Tongue (tissue), 2 donors: ENCODE results near the genes SNRPD2 and CCDC61.

DNA sequence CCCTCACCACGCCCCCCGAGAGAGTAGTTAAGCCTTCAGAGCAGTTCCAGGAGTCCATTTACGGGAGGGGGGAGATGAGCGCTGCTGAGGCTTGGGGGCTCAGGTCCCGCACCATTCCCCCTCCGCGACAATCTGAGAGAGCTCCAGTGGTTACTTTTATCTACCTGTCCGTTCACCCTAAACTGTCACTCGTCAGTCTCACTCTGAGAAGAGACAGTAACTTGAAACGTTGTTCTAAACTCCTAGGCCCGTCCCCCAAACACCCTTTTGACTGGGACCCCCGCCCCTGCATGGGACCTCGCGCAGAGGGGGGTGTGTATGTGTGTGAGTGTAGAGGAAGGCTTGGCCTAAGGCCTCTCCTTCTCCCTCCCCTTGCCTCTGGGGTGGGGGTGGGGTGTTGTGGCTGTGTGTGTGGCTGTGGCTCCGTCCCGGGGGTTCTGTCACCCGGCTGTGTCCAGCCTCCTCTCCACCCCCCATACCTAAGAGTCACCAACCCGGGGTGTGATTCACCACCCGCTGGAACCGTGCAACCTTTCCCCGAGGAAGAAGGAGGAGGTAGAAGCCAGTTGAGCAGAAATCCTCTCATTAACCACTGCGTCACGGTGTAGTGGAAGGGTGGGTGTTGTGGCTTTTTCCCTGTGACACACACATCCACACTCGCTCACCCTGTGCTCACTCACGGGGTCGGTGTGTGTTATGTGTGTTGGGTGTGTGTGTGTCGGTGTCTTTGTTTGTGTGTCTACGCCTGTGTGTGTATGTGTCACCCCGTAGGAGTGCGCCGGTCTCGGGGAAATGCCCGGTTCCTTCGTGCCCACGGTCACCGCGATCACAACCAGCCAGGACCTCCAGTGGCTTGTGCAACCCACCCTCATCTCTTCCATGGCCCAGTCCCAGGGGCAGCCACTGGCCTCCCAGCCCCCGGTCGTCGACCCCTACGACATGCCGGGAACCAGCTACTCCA lies 2.3 kb downstream of the FOSB start:
- RAMPAGE, long total RNA = no peak

DNA sequence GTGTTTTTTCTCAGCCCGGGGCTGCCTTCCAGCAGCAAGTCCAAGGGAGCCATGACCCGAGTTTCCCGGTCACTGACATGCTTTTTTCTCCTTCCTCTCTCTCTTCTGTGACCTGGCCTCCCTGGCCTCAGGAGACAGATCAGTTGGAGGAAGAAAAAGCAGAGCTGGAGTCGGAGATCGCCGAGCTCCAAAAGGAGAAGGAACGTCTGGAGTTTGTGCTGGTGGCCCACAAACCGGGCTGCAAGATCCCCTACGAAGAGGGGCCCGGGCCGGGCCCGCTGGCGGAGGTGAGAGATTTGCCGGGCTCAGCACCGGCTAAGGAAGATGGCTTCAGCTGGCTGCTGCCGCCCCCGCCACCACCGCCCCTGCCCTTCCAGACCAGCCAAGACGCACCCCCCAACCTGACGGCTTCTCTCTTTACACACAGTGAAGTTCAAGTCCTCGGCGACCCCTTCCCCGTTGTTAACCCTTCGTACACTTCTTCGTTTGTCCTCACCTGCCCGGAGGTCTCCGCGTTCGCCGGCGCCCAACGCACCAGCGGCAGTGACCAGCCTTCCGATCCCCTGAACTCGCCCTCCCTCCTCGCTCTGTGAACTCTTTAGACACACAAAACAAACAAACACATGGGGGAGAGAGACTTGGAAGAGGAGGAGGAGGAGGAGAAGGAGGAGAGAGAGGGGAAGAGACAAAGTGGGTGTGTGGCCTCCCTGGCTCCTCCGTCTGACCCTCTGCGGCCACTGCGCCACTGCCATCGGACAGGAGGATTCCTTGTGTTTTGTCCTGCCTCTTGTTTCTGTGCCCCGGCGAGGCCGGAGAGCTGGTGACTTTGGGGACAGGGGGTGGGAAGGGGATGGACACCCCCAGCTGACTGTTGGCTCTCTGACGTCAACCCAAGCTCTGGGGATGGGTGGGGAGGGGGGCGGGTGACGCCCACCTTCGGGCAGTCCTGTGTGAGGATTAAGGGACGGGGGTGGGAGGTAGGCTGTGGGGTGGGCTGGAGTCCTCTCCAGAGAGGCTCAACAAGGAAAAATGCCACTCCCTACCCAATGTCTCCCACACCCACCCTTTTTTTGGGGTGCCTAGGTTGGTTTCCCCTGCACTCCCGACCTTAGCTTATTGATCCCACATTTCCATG lies 5.0 kb downstream of the FOSB start:
- RAMPAGE, long total RNA = no peak

DNA sequence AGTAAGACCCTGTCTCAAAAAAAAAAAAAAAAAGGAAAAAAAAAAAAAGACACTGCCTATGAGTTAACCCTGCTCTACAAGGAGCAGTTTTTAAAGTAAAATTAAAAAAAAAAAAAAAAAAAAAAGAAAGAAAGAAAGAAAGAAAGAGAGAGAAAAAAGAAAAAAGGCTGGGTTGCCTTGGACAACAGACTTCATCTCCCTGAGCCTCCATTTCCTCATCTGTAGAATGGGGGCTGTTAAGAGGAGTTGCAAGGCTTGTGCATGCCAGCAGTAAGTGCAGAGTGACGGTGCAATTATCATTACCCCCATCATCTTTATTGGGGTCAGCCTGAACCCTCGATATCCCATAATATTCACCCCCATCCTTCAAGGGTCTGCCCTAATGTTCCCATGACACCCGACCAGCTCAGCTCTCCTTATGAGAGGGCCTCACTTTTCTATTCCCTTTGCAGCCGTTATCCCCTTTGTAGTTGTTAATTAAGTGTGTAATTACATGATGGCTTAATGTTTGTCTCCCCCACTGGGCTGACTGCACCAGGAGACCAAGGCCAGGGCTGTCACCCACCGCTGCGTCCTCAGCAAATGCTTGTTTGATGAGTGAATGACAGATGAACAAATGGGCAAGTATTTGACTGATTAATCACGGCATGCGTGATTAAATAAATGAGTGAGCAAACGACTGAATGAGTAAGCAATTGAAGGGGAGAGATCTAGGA lies 10.0 kb downstream of the FOSB start:
- RAMPAGE, long total RNA = no peak

- RAMPAGE, long total RNA = no peak
Measured at GRCh38 chr19:45514931-45515733, 7.9 kb downstream of the VASP start.

DNA sequence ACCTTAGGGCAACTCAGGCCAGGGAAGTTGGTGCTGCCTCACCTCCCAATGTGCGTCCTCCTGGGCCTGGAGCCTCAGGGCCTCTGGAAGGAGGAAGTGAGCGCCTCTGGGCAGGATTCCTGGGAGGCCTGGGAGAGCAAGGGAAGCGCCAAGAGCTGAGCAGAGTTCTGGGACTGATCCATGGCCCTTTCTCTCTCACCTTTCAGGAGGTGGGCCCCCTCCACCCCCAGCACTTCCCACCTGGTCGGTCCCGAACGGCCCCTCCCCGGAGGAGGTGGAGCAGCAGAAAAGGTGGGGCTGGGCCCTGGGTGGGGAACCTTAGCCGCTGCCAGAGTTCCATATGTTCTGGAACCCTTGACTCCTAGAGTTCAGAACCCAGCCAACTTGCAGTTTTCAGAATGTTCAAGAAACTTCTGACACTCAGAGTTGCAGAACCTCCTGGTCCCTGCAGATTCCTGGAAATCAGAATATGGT lies 13.9 kb downstream of the VASP start:
- RAMPAGE, long total RNA = no peak

GRCh38 chr19:45522342-45523099 lies 15.2 kb downstream of the VASP start:
- RAMPAGE, long total RNA = no peak

DNA sequence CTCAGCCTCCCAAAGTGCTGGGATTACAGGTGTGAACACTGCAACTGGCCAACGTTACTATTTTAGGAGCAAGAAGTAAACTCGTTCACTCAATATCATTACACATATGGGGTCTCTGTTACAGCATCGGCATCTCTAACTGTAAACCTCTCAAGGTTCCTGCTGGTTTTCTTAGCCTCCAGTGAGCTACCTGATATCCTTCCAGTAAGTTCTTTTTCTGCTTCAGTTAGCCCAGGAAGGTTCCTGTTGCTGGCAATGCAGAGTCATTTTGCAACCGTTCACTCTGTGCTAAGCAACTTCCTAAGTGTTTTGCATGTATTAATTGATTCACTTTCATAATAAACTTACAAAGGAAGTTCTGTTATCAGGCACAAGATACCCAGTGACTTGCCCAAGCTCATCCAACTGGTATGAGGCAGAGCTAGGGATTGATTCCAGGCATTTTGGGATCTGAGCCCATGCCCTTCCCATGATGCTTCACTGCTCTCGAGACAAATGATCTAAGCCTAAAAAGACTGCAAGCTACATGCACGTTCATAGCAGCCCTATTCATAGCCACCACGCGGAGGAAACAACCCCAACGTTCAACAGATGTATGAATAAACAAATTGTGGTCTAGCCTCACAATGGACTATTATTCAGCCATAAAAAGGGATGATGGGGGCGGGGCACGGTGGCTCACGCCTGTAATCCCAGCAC lies 36.6 kb downstream of the VASP start:
- RAMPAGE, long total RNA = no peak

GRCh38 chr19:45548088-45548814 lies 36.4 kb downstream of the OPA3 start:
- RAMPAGE, long total RNA = no peak

GRCh38 chr19:45595615-45596288 lies 6.3 kb downstream of the GPR4 start:
- RAMPAGE, long total RNA = no peak

DNA sequence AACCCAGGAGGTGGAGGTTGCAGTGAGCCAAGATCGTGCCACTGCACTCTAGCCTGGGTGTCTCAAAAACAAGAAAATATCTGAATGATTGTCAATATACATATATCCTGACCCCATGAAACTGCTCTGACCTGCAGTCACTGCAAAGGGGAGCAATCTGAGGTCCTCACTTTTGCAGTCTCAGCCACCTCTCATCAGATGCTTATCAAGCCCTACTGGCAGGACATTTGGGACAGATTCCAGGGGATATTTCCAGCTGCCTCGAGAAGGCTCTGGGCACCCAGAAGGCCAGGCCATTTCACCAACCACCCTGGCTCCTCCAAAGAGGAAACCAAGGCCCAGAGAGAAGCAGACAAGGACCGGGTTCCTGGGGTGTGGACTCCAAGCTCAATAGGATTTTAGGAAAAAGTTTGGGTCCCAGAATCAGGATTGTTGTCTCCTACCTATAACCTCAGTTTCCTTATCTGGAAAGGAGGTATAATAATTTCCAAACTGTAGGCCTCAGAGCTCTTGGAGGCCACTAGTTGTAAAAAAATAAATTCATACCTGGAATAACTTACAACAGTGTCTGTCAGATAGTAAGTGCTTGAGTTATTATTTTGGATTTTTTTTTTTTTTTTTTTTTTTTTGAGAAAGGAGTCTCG lies 2.2 kb downstream of the EML2 start:
- RAMPAGE, long total RNA = no peak

DNA sequence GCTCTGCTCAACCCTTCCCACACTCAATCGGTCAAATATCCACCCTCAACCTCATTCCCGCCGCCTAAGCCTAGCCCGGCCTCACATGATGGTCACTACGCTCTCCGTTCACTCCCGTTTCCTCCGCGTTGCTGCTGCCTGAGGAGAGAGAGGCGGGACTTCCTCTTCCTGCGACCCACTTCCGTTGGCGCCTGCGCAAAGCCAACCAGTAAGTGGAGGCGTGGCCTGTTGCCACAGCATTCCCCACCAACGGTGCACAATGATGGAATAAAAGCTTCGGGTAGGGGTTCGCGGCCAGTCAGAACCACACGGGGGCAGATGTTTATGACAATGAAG lies at the start of gene SNRPD2:
TSS of gene SNRPD2 (minus strand) at position 152 of the 336 bp plus-strand sequence.
- RAMPAGE, long total RNA = start-site peak on the minus strand centred at position 135 of the sequence, 40 bp wide, 2,342 and 637 reads in 2 replicates

- RAMPAGE, long total RNA = no peak
Measured at GRCh38 chr19:45718035-45718400, 12.7 kb downstream of the FBXO46 start.

DNA sequence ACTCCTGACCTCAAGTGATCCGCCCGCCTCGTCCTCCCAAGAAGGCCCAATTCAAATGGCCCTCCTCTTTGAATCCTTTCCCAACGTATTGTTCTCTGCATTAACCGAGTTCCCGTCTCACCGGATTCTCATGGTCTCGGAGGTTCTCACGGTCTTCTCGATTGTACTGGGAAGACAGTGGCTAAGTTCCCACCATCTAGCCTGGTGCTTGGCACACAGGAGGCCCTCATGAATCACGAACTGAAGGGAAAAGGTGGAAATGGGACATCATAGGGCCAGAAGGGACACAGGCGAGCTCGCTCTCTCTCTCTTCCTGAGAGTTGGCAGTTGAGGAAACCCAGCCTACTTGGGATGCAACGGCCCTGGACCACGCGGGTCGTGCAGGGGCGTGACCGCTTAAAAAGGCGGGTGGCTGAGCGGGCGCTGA lies 412 bp upstream of the MEIOSIN start:
- RAMPAGE, long total RNA = no peak

DNA sequence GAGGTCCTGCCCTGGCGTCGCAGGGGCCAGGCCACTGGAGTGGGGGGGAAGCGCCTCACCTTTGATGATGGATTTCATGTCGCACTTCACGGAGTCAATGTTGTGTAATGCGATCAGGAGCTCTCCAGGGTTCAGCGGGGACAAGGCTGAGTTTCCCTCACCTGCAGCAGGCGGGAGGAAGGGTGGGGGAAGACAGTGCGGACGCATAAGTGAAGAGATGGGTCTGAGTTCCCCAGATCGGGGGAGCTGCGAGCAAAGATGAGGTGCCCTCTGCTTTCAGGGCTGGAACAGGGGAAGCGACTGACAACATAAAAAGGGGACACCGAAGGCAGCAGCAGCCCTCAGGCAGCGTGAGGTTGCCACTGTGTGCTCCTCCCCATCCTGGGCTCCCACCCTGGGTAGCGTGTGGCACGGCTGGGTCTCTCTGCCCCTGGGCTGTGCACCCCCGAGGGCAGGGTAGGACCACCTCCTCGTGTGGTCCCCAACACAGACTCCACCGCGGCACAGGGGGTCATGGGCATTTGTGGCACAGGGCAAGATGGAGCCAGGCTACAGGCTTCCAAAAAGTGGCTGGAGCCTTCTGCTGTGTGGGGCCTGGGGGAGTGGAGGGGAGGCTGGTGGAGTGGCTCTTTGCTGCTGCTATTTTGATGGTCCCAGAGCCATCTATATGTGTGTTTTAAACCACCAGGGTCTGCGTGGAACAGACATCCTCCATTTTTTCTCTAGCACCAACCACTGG lies 6.4 kb upstream of the RSPH6A start:
- RAMPAGE, long total RNA = no peak

DNA sequence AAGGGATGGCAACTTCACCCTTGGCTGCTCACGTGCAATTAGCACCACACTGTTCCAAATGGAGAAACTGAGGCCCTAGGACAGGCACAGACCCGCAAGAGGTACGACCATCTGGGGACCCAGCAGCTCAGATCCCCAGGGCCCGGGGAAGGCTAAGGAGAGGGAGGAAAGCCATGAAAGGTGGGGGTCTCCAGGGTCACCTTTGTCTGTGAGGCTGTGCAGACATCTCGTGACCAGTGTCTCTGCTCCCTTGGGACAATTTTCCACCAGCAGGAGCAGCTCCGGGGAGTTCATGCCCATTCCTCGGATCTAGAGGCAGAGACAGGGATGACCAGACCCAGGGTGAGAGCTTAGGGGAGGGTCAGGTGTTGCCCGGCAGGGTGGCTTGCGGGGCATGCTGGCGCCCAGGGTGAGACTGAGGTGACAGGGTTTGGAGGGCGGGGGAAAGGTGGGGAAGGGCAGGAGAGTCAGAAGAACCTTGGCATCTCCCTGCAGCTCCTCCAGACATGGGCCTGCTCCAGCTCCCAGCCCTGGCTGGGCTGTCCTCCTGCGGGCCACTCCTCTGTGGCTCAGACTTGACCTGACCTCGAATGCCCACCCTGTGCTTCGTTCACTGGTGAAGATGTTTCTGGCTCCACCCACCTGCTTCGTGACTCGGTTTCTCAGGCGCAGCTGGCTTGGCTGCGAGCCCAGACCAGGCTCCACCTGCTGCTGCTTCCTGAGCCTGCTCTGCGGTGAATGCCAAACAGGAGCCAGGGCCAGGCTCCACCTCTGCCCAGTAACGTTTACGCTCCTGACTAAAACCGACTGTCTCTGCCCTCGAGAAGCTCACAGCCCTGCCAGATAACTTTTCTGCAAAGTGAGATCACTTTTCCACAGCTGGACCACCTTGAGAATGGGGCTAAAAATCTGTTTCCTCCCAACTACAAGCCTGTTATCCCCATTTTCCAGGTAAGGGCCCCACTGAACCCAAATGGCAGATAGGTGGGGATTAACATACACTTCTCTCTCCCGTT lies 8.8 kb upstream of the RSPH6A start:
- RAMPAGE, long total RNA = no peak

- RAMPAGE, long total RNA = no peak
Measured at GRCh38 chr19:45831262-45831598, 16.1 kb upstream of the RSPH6A start.

GRCh38 chr19:45887099-45887669 lies 1.2 kb upstream of the IRF2BP1 start:
- RAMPAGE, long total RNA = no peak

DNA sequence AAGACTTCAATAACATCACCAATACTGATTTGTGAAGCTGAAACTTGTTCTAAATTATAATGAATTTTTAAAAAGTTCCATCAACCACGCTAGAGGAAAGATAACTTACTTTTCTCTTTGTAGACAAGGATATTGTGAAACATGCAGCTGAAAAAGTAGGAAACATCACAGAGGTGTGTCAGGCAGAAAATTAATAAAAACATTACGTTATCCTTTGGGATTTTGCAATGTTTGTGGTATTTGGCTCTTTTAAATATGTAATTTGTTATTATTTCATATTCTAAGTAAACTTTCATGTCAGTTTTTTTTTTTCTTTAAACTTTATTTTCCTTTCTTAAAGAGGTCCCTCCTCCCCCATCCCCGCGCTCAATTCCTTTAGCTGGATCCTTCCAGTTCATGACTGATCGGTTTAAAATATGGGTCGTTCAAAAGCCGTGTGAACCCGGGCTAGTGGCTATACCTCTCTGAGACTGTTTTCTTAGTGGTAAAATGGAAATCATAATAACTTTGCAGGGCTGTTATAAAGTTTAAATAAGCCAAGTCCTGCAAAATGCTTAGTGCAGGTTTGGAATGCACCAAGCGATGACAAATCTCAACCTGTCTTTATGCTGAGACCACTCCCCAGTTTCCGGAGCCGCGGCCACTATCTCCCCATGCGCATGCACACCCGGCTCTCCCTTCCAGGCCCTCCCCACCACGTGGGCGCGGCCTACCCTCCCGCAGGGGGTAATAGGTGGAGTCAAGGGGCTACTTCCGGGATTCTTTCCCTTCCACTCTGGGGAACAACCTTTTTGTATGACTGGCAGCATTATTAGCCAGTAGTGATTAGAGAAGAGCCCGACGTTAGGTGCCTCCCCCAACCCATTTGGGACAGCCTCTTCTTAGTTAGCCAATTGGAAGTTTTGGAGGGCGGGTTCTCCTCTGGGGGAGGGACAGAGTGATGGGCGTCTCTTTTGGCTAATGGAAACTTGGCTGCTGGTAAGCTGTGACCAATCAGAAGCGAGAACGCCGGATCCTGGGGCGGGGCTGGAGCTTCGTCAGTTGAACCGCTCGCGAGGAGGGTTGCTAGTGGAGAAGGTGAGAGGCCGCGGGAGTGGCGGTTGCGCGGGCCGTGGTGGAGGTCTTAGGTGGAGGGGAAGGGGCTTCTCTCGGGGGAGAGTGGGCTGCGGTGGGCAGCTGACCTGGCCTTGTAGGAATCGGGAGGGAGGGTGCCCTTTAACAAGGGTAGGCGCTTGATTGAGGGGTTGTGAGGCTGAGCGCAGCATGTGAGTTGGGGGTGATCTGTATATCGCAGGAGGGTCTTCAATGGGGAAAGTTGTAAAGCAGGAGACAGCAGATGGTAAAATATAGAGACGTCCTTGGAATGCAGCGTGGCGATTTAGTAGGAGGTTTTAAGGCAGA lies at the start of gene CCDC61:
TSS of gene CCDC61 (plus strand) at position 1,040 of the 1,401 bp plus-strand sequence.
- RAMPAGE, long total RNA = no peak

GRCh38 chr19:46000921-46001233 lies 5.6 kb downstream of the CCDC61 start:
- RAMPAGE, long total RNA = no peak

DNA sequence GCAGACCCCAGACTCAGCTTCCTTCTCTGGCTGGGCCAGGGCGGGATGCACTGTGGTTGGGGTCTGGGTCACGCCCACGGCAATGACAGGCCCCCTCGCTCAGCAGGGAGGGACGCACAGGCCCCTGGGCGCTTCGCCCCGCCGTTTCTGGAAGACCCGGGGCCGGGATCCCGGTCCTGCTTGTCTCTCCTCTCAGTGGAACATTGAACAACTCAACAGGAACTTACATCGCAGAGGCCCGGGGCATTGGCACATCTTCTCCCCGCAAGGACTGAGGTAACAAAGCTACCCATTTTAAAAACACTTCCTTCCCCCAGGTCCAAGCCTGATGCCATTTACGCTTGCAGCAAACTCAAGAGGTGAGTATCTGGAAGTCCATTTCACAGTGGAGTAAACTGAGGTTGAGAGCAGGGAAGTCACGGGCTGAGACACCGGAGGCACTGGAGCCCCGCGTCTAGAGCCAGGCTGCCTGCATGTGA lies 340 bp upstream of the PGLYRP1 start:
- RAMPAGE, long total RNA = no peak